H9 (cell line): ENCODE measurements around a stretch of chr22.

DNA sequence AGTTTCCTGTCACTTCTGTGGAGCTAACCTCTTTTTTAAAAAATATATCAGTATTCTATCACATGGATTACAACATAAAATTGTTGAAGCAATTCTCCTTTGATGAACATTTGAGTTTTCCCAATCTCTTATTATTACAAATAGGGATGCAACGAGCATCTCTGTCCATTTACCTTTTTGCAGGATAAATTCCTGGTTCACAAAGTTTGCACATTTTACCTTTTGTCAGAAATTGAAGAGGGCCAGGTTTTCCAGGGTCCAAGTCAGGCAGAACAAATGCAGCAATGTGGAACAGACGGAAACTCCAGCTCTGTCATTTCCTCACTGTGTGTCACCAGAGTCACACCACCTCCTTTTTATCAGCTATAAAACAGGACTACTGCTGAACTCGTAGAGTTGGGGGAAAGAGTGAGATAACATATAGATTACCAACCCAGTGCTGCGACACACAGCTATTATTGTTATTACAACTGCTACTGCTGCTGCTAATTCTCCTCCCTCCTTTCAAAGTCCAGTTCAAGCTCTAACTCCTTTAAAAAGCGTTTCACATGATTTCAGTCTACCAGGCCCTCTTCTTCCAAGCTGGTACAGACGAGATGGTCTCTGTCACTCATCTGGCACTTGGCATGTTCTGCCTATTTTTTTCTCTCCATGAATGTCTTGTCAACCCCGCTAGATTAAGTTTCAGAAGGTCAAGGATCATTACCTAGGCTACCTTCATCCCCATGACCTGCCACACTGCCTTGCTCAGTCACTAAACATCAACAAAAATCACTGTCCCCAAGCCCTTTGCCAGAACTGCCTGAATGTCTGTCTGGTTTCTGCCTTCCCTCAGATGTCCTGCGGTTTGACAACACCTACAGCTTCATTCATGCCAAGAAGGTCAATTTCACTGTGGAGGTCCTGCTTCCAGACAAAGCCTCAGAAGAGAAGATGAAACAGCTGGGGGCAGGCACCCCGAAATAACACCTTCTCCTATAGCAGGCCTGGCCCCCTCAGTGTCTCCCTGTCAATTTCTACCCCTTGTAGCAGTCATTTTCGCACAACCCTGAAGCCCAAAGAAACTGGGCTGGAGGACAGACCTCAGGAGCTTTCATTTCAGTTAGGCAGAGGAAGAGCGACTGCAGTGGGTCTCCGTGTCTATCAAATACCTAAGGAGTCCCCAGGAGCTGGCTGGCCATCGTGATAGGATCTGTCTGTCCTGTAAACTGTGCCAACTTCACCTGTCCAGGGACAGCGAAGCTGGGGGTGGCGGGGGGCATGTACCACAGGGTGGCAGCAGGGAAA, 3.7 kb upstream of the MTFP1 start:
- PRO-cap, result no peak

DNA sequence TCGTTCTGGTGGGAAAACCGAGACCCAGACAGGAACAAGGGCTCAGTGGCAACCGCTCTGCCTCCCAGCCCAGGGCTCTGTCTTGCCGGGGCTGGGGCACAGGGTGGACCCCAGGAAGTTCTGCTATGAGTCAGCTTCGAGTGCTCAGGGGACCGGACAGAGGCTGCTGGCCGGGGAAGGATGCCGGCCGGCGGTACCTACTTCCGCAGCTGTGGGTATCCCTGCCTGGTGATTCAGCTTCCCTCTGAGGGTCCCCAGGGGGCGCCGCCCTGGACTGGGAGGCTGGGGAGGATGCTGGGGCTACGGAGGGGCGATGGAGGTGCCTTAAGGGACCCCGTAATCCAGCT, 704 bp upstream of the SLC35E4 start:
- PRO-cap, result no peak

DNA sequence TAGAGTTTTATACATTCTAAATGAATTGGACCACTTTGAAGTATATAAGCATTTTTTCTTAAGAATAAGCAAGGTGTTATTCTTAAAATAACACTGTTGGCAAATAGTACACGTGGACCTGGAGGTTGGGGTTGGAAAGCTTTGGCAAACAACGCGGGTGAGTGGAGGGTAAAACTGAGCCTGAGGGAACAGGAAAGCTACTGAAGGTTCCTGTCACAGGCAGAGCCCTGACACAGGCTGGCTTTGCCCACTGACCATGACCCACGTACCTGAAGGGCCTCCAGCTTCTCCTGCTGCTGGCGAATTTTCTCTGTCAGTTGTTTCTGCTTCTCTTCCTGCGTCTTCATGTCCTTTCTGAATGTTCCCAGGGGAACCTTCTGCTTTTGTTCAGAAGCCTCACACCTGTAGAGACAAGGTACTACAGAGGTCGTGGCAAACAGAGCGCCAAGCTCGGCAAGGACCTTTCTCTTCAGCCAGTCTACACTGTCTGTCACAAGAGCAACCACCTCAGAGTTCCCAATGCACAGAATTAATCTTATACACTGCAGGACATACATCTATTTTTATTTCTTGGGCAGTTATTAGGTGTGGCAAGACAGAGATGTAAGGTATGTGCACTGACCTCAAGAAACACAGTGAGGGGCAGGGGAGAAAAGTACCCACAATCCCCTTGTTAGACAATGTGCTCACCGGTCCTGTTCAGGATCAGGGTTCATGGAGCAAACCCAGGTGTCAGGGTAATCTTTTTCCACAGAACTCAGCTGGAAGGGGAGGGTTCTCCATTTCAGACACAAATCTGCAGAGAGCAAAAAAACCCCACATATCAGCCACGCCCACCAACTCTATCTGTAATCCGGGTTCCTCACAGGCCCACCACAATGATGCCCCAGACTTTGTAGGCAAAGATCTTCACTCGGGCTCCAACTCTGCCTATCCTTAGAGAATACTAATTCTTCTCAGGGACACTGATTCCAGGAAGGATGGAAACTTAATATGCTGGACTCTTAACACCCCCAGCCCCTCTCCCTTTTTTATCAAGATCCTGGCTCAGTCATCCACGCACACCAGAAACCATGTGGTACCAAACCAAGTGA, 32.0 kb downstream of the MORC2 start:
- PRO-cap, result no peak

- PRO-cap, result no peak
These were observed 2.1 kb upstream of the SMTN start for GRCh38 chr22:31078804-31079674.

DNA sequence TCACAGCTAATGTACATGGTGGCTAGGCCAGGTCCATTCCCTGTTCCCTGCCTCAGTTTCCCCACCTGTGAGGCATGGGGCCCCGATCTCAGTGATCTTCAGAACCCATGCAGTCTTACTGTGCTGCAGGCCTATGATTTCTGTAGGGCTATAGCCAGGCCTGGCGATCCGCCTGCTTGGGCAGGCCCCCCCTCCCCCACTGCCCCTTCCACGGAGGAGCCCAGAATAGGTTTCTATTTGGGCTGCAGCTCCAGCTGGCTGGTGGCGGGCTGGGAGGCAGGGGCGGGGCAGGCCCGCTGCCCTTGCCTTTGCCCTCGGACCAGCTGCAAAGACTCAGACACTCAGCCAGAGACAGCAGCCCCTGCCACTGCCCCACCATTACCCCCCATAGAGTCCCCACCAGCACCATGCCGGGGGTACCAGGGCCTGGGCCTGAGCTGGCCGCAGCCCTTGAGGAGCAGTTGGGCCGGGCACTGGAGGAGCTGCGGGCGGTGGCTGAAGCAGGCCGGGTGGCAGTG, 12.0 kb downstream of the SMTN start:
- PRO-cap, result no peak

GRCh38 chr22:31106659-31106855, 811 bp downstream of the SELENOM start:
- PRO-cap, result no peak

- PRO-cap, result no peak
These were observed 16.7 kb upstream of the LIMK2 start for GRCh38 chr22:31195249-31195911.

- PRO-cap, result no peak
These were observed 38.7 kb downstream of the LIMK2 start for GRCh38 chr22:31250641-31251326.

GRCh38 chr22:31279804-31280982, 12.1 kb downstream of the PIK3IP1 start:
- PRO-cap, result no peak

- PRO-cap, result no peak
These were observed 10.0 kb downstream of the PIK3IP1 start for GRCh38 chr22:31281976-31283050.

GRCh38 chr22:31288898-31289422, 3.3 kb downstream of the PIK3IP1 start:
- PRO-cap, result no peak

DNA sequence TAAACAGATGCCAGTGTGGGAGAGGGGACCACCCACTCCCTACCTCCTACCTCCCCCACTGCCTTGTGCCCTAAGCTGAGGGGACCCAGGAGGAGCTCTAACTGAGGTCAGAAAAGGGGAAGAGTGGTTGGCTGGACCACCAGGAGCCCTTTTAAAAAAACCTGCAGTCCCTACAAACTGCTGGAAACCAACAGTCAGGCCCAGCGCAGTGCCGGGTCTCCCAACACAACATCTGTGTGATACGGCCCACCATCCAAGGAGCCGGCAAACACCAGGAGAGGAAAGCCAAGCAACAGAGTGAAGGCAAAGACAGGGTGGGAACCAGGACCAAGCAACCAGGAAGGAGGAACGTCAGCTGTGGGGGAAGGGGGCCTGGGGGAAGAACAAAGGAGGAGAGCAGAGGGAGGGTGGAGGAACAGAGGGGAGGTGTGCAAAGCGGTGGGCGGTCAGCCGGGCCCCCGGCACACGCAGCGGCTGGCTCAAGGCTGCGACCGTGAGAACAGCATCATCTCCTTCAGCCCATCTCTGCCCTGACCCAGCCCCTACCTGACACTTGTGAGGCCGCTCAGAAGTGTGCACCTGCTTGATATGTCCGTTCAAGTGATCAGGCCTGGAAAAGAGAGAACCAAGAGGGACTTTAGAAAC, 3.7 kb downstream of the PATZ1 start:
- PRO-cap, result bidirectional peak, plus-strand start at position 419 of the sequence, minus-strand start at position 359 of the sequence

- PRO-cap, result no peak
These were observed 24.0 kb downstream of the PISD start for GRCh38 chr22:31637705-31638705.

DNA sequence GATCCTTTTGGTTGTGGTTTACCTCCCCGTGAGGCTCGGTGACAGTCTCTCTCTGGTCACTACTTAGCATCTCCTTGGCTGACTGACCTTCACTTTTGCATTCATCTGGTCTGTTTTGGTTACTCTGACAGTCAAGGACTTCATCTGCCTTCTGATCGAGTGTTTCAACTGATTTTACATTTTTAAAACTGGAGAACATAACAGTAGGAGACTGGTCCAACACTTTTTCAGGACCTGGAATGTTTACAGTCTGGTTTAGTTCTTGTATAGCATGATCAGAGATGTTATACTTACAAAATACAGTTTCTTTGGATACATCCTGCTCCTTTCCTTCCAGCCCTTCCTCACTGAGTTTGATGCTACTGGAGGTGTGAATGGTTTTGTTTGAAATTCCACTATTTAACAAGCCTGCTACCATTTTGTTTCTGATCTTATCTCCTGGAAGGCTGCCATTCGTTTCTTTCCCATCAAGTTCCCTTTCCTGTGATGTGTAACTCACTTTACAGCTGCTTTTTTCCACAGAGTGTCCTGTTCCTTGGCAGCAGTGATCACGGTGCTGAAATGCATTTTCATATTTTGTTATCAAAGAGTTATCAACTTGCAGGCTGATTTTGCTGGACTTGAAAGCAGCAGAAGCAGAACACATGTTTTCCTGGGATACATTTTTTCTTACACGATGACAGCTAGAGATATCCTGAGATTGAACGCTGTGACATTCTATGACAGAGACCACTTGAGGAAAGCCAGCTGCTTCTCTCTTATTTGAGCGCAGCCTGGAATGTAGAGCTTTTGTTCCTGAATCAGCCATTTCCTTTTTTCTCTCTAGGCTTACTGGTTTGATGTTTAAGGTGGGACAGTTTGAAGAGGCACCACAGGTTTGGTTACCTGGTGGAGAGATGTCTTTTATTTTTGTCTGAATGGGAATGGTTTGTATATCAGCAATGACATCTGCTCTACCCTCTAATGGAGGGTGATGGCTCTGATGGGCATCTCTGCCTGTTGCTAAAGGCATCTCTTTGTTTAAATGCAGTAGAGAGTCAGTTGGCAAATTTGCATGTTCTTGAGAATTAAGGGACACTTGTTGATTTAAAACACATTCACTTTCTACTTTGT, 34.8 kb downstream of the PRR14L start:
- PRO-cap, result no peak

GRCh38 chr22:31922983-31923643, 21.2 kb upstream of the YWHAH start:
- PRO-cap, result no peak

- PRO-cap, result bidirectional peak, plus-strand start at chr22:31943870, minus-strand start at chr22:31943847; bidirectional peak, plus-strand start at chr22:31944082, minus-strand start at chr22:31943993
These were observed 580 bp upstream of the YWHAH start for GRCh38 chr22:31943729-31944180.

DNA sequence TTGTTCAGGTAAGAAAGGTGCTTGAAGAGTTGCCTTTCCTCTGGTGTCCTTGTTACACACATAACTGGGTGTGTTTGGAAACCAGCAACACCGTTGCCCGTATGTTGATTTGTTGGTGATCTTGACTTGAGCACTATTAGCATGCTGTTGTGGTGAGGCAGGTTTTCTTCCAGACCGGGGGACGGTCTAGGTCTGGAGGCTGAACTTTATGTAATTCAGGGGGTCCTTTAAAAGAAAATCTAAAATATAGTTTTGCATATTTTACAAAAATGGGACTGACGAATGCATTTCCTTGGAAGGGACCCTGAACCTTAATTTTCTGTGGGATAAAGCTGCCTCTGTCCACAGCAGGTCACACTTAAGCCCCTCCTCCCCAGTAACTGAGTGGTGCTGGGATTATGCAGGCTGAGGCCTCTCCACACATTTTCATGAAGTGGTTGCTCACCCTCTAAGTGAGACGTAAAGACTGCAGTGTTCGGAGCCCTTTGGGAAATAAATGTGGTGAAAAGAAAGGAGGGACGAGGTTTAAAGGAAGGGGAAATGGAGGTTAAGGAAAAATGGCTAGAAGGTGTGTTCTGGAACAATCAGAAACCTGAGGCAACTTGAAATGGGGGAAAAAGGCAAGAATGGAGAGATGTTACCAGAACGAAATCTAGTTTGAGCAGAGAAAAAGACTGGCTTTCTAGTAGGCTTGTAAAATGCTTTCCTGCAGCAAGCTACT, 1.9 kb downstream of the YWHAH start:
- PRO-cap, result no peak

DNA sequence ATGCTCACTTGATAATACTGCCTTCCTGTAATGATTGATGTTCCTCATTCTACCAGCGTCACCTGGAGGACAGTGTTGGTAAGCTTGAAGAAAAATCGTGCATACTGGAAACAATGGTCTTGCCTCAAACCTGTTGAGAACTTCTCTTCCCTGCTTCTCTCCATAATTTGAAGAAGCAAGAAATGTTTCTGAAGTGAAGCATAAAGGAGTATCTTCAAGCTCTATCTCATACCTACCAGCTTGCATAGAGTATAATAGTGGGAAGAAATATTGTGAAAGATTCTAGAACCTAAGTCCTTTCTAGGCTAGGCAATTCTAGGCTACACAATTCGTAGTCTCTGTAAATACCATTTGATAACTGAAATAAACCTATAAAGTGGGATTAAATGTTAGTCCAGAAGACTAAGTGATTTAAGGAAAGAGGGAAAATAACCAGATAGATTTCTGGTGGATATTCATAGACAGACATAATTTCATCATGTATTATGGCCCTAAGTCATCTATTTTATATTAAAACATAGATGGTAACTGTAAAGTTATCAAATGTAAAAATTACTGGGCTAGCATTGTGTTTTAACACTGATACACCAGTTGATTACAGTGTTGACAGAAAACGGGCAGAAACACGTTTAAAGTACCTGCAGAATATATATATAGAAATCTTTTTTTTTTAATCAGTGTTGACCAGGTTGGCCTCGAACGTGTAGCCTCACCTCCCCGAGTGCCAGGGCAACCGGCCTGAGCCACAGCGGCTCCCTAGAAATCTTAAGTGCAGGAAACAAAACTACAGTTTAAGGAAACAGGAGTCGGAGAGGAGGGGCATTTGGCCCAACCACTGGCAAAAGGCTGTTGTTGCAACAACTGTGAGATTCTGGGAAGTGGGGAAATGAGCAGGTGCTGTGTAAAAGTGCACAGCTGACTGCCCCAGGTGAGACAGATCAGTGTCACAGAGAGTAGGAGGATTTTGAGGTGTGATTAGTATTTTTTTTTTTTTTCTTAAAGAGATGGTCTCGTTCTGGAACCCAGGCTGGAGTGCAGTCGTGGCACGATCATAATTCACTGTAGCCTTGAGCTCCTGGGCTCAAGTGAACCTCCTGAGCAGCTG, 3.4 kb downstream of the YWHAH start:
- PRO-cap, result no peak

- PRO-cap, result no peak
These were observed 14.1 kb downstream of the YWHAH start for GRCh38 chr22:31958180-31959168.

- PRO-cap, result no peak
These were observed 7.6 kb downstream of the SLC5A1 start for GRCh38 chr22:32050620-32051045.